ENCODE data around the gene RAET1L.

DNA sequence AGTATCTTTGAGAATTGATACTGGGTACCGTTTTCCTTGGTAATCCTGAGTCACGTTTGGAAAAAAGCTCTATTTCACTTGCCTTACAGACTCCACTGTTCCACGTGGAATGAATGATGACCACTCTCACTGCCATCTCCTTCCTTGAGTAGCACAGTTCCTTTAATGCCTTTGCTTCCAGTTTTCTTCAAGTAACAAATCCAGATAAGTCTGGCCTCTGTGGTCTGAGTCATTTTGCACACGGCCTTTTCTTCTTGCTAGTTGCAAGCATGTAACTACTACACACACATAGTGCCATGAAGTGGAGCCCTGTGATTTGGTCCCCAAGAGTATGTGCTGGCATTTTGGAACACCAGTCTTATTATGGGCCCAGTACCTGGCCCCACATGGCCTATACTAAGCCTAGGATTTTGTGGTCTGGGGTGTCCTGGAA, 182.8 kb downstream of the SASH1 start:
- PRO-cap, 2 experiments, result no peak in any of the 2 experiments

- PRO-cap, 2 experiments, result no peak in any of the 2 experiments
These were observed 187.8 kb downstream of the SASH1 start for GRCh38 chr6:148530164-148531056.

- PRO-cap, 2 experiments, result peak in 1 of 2 experiments; most common plus-strand start chr6:148611526 (in 1)
These were observed 135.5 kb upstream of the UST start for GRCh38 chr6:148611235-148611730.

DNA sequence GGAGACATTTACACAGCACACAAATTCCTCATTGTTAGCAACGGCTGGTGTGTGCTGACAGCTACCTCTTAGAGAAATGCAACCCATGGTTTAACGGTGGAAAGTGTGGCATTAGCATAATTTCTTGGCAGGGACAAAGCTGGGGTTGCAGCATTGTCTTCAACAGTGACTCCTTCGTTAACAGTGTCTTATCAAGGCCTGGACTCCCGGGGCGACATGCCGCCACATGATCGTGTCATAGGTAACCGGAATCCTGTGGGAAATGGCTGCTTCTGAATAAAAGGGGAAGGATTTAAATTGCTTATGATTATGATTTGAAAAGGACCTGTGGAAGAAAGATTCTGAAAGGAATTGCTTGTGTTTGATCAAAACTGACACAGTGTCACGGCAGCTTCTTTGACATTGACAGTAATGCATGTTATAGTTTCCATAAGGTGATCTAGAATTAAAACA, 128.0 kb downstream of the UST start:
- PRO-cap, 2 experiments, result no peak in any of the 2 experiments

- PRO-cap, 2 experiments, result no peak in any of the 2 experiments
These were observed 265.1 kb downstream of the UST start for GRCh38 chr6:149011951-149012268.

- PRO-cap, 2 experiments, result no peak in any of the 2 experiments
These were observed 1.3 kb downstream of the TAB2 start for GRCh38 chr6:149318857-149319218.

- PRO-cap, 2 experiments, result no peak in any of the 2 experiments
These were observed 5.3 kb downstream of the TAB2 start for GRCh38 chr6:149322902-149323213.

DNA sequence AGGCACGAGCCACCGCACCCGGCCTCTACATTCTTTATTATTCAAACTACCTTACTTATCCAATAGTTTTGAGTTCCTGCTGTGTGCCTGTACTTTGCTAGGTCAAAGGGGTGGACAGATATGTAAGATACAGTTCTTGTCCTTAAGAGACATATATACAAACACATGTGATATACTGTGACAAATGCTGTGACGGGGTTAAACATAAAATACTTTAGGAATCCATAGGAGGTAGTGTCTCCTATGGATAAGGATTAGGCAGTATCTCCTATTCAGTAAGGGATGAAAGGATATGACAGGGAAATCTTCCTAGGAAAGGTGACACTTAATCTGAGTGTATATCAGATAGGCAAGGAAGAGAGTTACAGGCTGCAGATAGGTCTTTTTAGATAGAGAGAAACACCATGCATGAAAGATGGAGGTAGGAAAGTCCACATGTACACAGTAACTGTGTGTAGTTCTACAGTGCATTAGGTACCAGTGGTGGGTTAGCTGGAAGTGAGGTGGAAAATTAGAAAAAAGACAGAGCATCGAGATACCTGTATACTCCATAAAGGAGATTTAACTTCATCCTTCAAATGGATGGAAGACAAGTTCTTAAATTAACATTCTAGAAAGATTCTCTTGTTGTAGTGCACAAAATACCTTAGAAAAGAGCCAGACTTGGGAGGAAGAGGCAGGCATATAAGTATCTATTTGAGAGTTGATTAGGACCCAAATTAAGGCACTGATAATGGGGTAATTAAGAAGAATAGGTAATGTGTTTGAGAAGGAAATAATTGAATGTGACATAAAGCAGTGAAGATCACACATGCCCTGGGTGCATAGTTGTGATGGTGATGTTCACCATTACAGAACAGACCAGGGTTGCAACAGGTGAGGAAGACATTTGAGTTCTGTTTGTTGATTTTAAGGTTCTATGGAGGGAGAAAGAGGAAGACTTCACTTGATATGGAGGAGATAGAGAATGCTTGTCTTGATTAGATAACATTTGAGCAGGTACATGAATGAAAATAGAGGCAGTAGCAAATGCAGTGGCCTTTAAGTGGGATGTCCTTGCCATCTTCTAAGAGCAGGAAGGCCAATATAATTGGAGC, 11.4 kb downstream of the TAB2 start:
- PRO-cap, 2 experiments, result no peak in any of the 2 experiments

DNA sequence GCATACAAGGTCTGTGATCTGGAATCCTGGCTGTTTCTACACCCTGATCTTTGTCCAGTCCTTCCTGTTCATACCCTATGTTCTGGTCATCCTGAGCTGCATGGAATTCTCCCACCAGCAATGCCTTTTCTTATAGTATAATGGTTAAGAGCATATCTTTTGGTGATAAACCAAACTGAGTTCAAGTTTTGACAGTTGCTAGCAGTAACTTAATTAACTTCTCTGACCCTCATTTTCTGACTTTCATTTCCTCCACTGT, 28.8 kb upstream of the SUMO4 start:
- PRO-cap, 2 experiments, result no peak in any of the 2 experiments

- PRO-cap, 2 experiments, result no peak in any of the 2 experiments
These were observed 2.6 kb upstream of the SUMO4 start for GRCh38 chr6:149397397-149397960.

DNA sequence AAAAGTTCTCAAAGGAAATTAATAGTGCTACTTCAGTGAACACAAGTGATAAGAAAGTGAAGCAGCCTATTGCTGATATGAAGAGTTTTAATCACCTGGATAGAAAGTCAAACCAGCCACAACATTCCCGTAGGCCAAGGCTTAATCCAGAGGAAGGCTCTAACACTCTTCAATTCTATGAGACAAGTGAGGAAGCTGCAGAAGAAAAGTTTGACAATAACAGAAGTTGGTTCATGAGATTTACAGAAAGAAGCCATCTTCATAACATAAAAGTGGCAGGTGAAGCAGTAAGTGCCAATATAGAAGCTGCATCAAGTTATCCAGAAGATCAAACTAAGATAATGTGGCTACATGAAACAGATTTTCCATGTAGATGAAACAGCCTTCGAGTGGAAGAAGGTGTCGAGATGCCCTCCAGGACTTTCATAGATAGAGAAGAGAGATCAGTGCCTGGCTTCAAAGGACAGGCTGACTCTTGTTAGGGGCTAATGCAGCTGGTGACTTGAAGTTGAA, 16.0 kb downstream of the SUMO4 start:
- PRO-cap, 2 experiments, result no peak in any of the 2 experiments

GRCh38 chr6:149565368-149565938, 722 bp upstream of the GINM1 start:
- PRO-cap, 2 experiments, result no peak in any of the 2 experiments

GRCh38 chr6:149566961-149567323, 767 bp downstream of the GINM1 start:
- PRO-cap, 2 experiments, result no peak in any of the 2 experiments

- PRO-cap, 2 experiments, result no peak in any of the 2 experiments
These were observed 53.4 kb downstream of the LRP11 start for GRCh38 chr6:149810372-149811491.

DNA sequence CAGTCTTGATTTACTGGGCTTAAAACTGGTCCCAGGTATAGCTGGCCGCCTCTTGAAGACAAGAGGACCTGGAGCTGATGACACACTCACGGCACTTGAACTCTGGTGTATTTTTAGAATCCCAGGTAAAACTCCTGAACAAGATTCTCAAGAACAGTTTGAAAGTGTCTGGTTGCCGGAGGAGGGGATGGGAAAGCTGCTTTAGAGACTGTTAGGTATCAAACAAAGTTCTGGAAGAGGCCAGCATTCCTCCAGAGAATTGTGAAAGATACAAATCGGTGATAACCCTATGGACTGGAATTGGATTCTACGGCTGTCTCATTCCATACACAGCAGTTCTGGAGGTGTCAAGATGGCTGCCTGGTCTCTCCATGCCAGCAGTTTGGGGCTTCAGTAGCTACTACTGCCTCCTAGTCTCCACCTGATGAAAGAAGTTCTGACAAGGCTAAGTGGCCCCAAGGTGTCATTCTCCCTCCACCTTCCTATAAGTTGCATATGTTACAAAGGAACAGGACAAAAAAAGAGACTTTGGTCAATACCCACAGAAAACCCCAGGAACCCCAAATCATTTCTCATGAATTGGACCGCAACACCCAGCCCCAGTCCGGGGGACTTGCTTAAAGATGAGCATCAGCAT, 40.5 kb downstream of the LRP11 start:
- PRO-cap, 2 experiments, result no peak in any of the 2 experiments

- PRO-cap, 2 experiments, result no peak in any of the 2 experiments
These were observed 21.6 kb downstream of the LRP11 start for GRCh38 chr6:149842460-149843133.

DNA sequence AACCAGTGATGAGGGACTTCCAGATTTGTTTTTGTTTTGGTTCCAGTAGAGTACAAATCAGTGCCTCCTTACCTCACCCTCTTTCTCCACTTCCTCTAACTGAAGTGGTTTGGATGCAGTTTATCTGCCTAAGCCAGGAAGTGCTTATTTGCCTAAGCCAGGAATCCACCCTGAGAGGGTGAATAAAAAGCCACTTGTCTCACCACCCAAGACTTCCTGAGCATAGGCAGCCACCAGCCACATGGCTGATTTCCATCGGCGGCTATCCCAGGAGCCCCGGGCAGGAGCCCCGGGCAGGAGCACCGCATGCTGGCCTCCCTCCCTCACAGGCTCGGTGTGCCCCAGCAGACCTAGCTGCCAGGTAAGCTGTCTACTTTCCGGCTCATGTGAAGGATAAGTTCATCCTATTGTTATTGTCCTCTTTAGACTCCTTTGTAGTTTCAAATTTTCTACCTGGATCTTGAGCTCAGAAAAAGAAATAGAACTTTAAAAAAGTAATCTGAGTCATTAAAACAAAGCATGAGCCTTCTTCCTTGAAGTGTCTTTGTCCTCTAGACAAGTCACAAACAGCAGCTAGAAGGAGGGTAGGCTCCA, 11.9 kb downstream of the LRP11 start:
- PRO-cap, 2 experiments, result peak in 1 of 2 experiments; most common minus-strand start position 97 of the sequence (in 1)

DNA sequence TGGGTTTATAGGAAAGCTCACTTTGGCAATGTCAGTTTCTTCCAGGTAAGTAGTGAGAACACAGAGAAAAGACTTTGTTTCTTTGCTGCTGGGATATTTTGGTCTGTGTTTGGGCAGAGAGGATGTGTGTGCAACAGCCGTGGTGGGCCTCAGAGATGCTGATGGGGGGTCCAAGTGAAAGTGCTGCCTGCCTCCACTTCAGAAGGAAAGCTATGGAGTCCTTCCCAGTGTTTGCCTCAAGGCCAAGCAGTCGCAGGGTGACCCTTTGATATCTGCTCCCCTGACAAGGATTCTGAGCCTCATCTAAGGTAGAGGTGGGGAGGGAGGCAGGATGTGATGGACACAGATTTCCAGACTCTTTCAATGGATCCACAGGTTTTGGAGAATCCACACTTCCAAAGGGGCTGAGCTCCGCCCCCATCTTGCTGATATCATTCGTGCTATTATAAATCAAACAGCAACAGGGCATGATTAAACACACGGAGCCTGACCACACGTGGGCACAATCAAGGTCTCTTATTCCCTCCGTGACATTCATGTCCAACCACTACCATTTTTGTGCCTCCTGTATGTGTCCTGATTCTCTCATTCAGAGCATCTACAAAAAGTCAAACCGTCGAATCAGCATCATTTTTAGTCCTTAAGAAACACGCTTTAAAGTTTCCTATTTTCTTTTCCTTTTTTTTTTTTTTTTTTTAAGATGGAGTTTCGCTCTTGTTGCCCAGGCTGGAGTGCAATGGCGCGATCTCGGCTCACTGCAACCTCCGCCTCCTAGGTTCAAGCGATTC, 2.1 kb downstream of the LRP11 start:
- PRO-cap, 2 experiments, result no peak in any of the 2 experiments

GRCh38 chr6:149895163-149895633, 2.7 kb downstream of the RAET1E start:
- PRO-cap, 2 experiments, result peak in 1 of 2 experiments; most common plus-strand start chr6:149895227 (in 1)

DNA sequence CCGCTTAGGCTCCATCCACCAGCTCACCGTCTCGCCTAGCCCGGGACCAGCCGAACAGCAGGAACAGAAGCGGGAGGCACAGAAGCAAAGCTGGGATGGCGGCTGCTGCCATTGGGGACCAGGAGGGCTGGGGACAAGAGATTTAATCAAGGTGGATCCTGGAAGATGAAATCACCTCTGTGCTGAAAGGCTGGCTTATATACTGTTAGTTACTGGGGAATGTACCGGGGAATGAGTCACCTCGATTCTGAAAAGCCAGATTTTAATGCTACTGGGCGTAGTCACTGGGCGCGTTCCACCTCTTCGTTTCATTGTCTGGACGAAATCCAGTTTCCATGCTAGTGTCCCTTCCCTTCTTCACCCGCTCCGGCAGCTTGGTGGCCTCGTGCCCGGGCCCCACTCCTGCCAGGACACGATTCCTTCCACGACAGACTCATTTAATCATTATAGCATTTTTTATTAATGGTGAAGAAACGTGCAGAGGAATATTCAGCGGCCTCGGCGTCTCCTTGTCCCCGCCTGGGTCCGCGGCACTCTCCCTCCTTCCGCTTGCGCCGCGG, at the start of gene RAET1L:
Gene RAET1L, minus strand, starts transcription at position 173 of the 560 bp plus-strand sequence.
- PRO-cap, 2 experiments, result no peak in any of the 2 experiments